ENCODE data around the gene ARFGEF3.

- PRO-cap: no peak
Observed at GRCh38 chr6:138105351-138105801, 1.8 kb downstream of the PERP start.

DNA sequence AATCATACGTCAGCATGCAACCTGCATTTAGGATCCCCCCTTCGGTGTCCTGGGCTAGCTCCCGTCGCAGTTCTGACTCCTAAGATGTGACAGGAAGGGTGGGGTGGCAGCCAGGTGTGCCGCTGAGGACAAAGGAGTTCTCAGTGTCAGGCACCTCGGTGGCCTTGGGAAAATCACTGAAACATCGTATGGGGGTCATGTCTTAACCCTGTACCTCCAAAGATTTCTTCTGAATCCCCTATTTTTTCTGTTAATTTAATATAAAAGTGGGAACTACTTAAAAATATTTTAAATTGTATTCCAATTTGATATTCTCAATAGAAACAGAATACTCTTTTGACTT, 1.0 kb upstream of the PERP start:
- PRO-cap: no peak

DNA sequence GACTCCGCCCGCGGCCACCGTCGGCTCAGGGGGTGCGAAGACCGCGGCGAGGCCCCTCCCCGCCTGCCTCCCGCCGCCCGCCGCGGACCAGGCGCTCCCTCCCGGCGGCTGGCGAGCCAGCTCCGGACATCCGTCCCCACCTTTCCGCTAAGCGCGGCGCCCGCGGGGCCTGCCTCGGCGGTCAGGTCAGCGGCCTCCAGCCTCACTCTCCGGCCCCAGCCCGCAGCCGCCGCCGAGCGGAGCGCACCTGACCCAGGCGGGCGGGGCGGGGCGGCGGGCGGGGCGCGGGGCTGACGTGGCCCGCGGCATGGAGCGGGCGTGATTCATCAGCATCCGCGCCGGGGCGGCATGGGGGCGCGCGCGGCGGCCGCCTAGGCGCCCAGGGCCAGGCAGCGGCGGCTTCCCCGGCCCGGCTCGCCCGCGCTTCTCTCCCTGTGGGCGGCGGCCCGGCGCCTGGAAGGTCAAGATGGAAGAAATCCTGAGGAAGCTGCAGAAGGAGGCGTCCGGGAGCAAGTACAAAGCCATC, at the start of gene ARFGEF3:
ARFGEF3 (plus strand) TSS at position 319 of the 526 bp plus-strand sequence.
- PRO-cap: no peak

- PRO-cap: no peak
Observed at GRCh38 chr6:138162147-138162816, 543 bp downstream of the ARFGEF3 start.

DNA sequence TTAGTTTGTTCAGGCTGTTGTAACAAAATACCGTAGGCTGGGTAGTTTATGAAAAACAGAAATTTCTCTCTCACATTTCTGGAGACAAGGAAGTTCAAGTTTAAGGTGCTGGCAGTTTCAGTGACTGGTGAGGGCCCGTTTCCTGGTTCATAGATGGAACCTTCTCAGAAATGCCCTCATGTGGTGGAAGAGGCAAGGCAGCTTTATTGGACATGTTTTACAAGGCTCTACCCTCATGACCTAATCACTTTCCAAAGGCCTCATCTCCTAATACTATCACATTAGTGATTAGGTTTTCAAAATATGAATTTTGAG, 2.4 kb downstream of the HEBP2 start:
- PRO-cap: no peak

- PRO-cap: no peak
Observed at GRCh38 chr6:138430130-138431347, 26.5 kb downstream of the HEBP2 start.

GRCh38 chr6:138503408-138503881, 4.2 kb upstream of the NHSL1 start:
- PRO-cap: no peak

DNA sequence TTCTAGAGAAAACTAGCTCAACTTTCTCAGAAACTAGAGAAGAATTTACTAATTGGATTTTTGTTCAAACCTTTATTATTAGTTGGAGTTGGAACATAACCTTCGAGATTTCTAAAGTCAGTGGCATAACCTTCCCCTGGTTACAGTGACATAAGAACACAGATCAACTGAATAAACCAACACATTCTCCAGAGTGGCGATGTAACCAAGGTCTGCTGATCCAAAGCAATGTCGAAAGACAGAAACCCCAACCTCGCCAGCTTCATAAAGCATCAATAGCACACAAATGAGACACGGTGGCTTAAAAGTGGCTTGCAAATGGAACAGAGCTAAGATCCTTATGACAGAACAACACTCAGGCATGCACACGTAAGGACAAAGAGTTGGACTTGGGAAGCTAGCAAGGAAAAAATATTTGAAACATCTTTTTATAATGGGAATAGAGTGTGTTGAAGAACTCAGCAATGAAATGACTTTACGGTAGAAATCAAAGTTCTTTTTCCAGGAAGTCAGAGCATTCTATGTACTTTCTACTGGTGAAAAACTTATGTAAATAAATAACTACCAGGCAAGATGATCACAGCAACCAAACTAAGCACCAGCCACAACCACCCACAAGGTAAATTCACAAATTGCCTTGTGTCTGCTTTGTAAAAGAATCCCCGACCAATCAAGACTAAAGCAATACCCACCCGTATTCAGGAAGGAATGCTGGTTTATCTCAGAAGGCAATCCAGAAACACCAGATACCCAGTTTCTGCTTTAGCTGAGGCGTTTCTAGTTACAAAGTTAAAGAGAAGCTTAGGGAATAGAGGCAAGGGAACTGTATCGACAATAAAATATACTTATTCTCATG, 61.0 kb upstream of the NHSL1 start:
- PRO-cap: no peak

GRCh38 chr6:138971156-138971502, 16.9 kb downstream of the REPS1 start:
- PRO-cap: no peak

DNA sequence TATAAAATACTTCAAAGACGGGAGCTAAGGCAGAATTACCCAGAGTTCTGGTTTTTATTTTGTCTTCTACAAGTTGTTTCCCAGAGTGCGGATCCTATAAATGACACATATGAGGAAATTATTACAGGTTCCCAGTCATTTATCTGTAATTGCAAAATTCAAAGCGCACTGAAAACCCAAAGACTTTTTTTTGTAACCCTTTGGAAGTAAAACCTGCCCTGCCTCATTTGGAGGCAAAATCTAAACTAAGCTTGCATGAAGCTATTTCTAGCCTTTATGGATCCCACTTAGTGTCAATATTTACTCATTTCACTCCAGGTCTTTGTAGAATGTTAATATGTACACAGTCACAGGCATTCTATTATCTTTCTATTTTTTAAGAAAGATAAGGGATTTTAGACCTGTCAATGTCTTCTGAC, 988 bp upstream of the REPS1 start:
- PRO-cap: no peak

DNA sequence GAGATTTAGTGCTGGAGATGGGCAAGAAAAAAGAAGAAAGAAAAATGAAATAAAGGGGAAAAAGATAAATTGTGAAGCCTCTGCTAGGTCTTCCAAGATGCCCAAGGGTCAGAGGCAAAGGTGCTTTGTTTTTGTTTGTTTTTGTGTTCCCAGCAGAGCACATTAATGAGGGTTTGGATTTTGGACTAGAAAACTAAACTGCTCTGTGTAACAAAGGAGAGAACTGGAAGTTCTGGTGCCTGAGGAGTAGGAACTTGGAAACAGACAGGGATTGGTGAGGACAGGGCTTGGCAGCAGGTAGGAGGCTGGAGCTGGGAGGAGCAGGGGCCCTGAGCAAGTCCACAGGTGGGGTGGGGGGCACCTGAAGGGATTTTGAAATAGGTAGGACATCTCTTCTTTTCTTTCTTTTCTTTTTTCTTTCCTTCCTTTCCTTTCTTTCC, 15.4 kb upstream of the ABRACL start:
- PRO-cap: no peak

DNA sequence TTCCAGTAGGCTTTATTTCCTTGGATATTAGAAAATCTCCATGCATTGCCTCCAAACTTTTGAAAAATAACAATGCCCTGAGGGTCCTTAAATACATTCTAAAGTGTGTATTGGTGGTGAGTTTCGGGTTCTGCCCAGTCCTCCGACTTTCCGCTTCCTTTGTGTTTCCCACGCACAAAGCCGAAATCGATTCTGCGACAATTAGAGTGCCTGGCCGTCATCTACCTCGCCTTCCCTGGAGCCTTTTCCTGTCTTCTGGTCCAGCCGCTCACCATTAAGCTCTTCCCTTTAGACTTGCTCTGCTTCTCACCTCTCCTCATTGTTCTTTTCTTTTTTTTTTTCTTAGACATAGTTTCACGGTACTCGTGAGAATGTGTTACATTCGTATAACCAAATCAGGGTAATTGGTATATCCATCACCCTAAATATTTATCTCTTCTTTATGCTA, 1.3 kb downstream of the ABRACL start:
- PRO-cap: bidirectional peak, plus-strand start at position 251 of the sequence, minus-strand start at position 161 of the sequence

GRCh38 chr6:139147671-139148192, 12.9 kb downstream of the HECA start:
- PRO-cap: no peak

DNA sequence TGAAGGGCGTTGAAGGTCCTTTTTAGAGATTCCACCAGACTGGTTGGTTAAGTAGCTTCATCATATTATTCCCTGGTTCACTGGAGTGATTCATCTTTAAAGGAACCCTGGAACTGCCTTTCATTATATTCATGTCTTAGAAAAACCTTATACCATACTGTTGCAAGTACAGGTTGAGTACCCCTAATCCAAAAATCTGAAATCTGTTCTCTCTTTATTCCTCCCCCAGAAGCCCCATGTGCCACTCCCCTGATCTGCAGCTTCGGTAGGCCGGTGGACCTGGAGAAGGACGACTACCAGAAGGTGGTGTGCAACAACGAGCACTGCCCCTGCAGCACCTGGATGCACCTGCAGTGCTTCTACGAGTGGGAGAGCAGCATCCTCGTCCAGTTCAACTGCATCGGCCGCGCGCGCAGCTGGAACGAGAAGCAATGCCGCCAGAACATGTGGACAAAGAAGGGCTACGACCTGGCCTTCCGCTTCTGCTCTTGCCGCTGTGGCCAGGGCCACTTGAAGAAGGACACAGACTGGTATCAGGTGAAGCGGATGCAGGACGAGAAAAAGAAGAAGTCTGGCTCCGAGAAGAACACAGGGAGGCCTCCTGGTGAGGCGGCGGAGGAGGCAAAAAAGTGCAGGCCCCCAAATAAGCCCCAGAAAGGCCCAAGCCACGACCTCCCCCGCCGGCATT, 31.3 kb downstream of the HECA start:
- PRO-cap: no peak

- PRO-cap: no peak
Observed at GRCh38 chr6:139257140-139257690, 34.6 kb downstream of the TXLNB start.

DNA sequence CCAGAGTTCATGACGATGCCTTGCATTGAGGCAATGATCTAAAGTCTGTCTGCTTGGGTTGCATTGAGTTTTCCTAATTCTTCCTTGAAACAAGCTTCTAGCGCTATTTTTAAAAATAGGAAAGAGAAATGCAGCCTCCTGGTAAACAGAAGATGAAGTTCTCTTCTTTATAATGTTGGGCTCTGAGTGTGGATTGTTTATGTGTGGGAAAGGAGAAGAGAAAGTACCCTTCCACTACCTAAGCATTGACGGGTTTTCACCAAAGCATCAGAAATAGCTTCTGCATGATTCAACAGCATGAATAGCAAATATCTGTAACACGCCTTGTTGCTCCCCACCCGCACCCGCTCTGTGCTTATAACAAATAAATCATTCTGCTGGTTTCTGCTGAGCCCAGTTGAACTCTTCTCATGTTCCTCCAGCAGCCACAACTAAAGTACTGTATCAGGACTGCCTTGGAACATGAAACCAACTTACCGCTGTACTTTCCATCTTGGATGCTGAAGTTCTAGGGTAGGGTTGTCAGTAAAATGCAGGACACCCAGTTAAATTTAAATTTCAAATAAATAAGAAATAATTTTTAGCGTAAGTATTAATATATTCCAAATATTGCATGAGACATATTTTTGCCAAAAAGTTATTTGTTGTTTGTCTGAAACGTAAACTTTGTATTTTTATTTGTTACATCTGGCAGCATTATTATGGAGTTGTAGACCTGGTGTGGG, 20.7 kb downstream of the TXLNB start:
- PRO-cap: no peak

DNA sequence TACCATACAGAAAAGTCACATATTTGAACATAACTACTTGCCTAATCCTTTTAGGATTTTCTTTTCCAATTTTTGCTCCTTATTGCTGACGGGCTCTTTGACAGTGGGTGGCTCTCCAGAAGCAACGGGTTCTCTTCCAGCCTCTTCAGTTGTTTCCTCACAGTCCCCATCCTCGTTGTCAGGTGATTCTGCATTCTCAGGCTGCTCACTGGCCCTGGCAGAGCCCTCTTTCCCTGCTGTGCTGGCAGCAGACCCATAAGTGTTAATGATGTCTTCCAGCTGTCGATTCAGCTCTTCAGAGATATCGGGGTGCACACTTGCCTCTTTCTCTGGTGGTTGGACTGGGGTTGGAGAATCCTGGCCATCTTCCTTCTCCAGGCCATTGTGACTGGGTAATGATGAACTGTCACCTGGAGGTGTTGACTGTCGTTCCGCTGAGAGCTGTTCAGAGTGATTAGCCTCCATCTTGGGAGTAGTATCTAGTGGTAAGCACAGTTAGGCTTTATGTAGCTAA, 3.3 kb downstream of the TXLNB start:
- PRO-cap: no peak

GRCh38 chr6:139367755-139368589, 6.5 kb downstream of the CITED2 start:
- PRO-cap: no peak

GRCh38 chr6:139369693-139370873, 4.4 kb downstream of the CITED2 start:
- PRO-cap: bidirectional peak, plus-strand start at chr6:139370233, minus-strand start at chr6:139369944

DNA sequence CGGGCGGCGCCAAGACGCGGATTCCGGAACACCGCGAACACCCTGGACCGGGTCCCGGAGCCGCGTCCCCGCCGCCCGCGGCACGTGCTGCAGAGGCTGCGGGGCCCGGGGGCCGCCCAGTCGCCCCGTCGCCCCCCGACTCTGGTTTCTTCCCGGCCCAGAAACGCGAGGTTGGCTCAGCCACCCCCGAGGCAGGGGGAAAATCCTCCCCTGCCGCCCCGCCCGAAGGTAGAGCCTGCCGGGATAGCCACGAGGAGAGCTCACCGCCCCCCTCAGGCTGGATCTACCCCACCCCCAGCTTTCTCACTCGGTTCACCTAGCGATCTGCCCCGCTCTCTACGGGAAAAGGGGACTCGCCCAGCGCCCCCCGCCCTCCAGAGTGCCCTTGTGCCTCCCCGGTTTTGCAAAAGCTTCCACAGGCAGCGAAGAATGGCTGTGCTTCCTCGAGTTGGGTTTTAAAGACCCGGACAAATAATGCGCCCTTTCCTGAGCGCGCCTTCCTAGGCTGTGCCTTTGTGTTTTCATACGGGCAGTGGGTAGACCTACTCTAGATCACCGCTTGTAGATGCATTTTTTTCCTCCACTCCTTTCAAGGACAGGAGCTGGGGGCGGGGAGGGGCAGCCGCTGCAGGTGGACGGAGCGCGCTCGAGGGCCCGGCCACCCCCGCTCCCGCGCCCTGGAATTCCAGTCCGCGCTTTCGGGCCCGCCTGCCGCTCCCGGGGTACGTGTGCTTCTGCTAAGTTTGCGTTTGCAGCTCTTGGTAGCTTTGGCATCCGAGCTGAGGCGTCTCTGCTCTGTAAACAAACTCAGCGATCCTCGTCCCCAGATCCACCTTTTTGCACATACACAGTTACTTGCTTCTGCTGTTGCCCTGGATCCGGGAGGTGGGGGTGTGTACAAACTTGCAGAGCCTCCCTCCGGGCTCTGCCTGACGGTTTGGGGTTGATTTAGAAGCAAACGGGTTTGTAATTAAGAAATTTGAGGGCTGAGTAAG, 564 bp upstream of the CITED2 start:
- PRO-cap: bidirectional peak, plus-strand start at position 92 of the sequence, minus-strand start outside the sequence; bidirectional peak, plus-strand start at position 773 of the sequence, minus-strand start at position 799 of the sequence

Measured in neural crest cell (in vitro differentiated cells).